Ureter (tissue), 1 donor: ENCODE data around the genes SUPT4H1, PPM1E and RPS6KB1.

DNA sequence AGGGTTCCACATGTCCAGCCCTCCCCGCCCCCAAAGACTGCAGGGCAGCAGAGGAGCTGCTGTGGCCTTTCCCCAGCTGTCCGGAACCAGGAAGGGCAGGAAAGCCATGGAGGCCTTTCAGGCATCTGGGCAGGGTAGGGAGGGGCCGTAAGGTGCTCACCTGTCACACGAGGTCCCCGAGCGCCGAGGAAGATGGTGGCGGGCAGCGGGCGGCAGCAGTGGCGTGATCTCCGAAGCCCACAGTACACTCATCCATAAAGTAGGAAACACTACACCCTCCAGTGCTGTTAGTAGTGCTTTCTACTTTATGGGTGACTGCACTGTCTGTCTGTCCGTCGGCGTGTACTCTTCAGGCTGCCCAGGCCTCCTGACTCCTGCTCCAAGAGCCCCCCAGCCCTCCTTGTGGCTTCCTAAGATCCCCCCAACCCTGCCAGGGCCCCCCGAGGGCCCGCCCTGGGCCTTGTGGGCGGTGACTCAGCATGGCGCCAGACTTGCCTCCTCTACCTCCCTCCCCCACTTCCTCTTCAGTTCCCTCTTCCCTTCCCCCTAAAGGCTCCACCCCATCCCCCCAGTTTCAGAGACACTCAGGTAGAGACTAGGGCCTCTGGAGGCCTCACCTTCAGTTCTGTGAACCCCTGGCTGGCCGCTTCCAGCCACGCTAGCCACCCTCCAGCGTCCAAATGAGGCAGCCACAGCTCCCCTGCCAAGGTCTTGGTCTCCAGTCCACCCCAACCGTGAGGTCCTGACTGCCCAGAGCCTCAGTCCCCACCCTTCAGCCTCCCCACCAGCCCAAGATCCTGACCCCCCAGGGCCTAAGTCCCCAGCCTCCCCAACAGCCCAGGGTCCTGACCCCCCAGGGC lies 2.6 kb upstream of the TSPOAP1 start:
- PRO-cap, result no peak

- PRO-cap, result bidirectional peak, plus-strand start at chr17:58332681, minus-strand start at chr17:58332520
Measured at GRCh38 chr17:58331854-58332559, 3.4 kb upstream of the TSPOAP1 start.

DNA sequence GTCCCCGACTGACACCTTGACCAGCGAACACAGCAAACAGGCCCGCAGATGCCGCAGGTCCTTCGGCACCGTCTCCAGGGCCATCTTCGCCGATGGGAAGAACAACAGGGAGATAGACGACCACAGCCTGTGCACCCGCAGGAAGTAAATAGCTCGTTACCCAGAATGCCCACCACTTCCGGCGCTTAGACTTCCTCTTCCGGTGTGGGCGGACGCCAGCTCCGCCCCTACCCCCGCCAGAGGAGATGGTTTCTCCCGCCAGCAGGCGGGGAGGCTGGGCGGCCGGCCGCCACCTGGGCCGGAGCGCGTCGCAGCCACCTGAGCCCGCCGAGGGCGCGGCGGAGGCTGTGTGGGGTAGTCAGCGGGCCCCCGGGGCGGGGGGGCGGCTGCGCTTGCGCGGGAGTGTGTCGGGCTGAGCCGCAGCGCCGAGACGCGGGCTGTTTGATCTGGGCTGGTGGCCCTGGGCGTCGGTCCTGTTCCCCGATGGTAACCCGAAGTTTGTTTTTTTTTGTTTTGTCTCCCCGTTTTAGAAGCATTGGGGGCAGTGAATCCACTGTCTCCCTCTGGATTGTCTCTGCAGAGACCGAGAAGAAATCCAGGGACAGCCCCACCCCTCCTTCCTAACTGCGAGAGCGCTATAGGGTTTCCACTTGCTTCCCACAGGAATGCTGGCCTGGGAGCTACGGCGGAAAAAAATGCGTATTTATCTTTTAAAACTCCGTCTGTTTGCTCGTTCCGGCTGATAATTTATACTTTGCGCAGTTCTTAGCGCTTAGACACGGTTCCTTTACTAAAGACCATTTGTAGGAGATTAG lies at the start of gene SUPT4H1:
SUPT4H1 (minus strand) TSS at position 150 of the 815 bp plus-strand sequence.
- PRO-cap, result bidirectional peak, plus-strand start at position 239 of the sequence, minus-strand start at position 146 of the sequence

- PRO-cap, result bidirectional peak, plus-strand start at chr17:58518836, minus-strand start at chr17:58518666
Measured at GRCh38 chr17:58518477-58519040, 4.1 kb upstream of the MTMR4 start.

GRCh38 chr17:58755422-58756031 lies at the start of gene PPM1E:
Gene PPM1E (plus strand): TSS chr17:58755854.
- PRO-cap, result no peak

GRCh38 chr17:59163408-59163797 lies 7.9 kb downstream of the PRR11 start:
- PRO-cap, result no peak

- PRO-cap, result no peak
Measured at GRCh38 chr17:59327881-59328455, 3.5 kb upstream of the YPEL2 start.

DNA sequence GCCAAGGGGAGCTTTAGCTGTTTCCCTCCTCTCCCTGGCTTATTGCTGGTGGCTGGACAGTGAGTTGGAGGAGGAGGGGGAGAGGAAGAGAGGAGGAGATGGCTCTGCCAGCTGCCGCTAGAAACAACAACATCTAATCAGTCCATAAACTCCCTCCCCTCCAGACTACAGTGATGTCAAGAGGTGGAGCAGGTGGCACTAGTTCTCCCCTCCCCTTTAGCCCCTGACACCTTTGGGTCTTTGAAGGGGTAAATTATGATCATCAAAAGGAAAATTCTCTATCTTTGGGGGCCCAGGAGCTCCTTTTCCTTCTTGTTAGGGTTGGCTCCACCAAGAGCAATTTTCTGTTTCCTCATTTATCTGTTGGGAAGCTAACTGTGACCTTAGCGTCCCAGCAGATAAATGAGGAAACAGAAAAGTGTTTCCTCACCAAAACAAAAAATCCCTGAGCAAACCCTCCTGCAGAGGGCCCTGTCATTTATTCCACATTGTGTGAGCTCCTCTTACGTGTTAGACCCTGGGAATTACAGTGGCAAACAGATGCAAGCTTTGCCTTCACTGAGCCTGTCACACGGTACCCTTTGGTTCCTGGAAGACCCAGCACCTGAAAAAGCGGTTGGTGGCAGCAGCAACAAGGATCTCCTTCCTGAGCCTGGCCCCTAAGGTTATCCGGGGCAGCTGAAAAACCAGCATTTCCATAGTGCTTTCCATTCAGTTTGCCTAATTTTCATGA lies 34.5 kb downstream of the YPEL2 start:
- PRO-cap, result no peak

DNA sequence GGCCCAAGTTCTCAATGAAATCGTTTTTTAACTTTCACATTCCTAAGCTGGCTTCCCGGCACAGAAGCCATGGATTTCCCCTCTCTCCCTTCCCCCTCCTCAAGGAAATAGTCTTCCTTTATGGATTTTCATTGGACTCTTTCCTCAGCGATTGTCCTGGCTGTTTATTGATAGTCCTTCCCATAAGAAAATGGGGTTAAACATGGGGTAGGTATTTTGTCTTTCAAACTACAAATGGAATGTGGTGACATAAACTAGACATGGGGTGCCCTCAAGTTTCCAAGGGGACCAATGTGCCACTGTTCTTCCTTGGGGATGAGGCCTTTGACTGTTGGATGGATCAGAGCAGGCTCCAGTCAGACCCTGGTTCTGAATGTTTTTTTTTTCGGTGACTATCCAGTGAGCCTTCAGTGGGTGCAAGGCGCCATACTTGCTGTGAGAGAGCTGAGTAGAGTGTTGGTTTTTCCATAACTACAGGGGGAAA lies 67.7 kb downstream of the YPEL2 start:
- PRO-cap, result no peak

DNA sequence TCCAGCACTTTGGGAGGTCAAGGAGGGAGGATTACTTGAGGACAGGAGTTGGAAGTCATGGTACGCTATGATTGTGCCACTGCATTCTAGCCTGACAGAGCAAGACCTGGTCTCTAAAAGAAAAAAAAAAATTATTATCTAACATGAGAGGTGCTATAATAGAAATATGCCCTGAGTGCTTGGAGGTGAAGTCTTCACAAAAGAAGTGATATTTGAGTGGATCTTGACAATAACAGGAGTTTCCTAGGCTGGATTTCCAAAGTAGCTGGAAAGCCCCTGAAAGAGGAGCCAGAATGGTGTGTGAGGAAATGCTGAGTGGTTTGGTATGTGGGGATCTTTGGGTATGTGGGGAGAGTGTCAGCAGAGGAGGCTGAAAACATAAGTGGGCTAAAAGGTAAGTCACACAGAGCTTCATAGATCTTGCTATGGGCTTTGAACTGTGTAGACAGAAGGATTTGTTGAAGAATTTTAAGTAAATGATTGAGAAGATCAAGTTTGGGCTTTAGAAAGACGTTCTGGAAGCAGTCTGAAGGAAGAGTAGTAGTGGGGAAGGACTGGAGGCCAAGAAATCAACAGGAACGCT lies 100.1 kb downstream of the YPEL2 start:
- PRO-cap, result no peak

GRCh38 chr17:59618073-59618532 lies 1.6 kb upstream of the CLTC start:
- PRO-cap, result no peak

GRCh38 chr17:59654829-59655671 lies 35.4 kb downstream of the CLTC start:
- PRO-cap, result no peak

- PRO-cap, result no peak
Measured at GRCh38 chr17:59698758-59699469, 8.3 kb downstream of the PTRH2 start.

- PRO-cap, result no peak
Measured at GRCh38 chr17:59761643-59762175, 54.3 kb downstream of the VMP1 start.

- PRO-cap, result no peak
Measured at GRCh38 chr17:59828778-59830019, 63.5 kb downstream of the TUBD1 start.

DNA sequence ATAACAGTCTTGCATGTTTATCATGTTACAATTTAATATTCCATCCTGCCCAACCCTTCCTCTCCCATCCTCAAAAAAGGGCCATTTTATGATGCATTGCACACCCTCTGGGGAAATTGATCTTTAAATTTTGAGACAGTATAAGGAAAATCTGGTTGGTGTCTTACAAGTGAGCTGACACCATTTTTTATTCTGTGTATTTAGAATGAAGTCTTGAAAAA lies 52.5 kb downstream of the TUBD1 start:
- PRO-cap, result no peak

GRCh38 chr17:59893046-59894073 lies at the start of gene RPS6KB1:
Gene RPS6KB1 (plus strand): TSS chr17:59893121.
- PRO-cap, result bidirectional peak, plus-strand start at chr17:59893132, minus-strand start at chr17:59892935

DNA sequence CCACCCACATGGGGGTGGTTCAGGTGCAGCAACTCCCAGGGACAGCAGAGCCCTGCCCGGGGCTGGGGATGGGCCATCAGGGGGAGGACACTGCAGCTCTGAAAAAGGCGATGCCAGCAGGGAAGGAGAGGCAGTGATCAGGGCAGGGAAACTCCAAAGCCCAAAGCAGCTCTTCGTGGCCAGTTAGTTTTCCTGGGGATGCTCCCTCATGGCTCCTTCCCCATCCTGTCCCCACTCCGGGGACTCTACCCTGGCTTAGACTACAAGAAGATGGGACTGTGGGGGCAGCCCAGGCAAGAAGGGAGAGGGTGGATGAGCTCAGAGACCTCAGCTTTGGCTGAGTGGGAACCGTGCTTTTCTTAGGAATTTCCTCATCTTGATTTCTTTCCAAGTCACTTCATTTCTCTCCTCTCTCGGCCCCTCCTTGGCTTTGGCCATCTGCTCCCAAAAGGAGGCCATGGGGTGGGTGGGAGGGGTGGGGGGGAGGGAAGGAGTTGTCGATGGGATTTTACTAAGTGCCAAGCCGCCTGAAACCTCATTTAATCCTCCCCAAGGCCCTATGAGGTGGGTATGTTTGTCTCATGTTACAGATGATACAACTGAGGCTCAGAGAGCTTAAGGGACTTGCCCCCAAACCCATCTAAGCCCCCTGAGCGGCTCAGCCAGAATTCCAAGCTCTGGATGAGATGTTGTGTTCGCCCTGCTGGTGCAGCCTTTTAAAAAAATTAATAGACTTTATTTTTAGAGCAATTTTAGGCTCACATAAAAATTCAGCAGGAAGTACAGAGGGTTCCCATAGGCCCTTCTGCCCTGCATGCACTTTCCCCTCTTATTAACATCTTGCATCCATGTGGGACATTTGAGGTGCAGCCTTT lies 4.2 kb downstream of the CA4 start:
- PRO-cap, result no peak

- PRO-cap, result no peak
Measured at GRCh38 chr17:60231521-60231742, 81.7 kb downstream of the CA4 start.

- PRO-cap, result no peak
Measured at GRCh38 chr17:60246744-60247371, 97.1 kb downstream of the CA4 start.